AG04450 (cell line): ENCODE measurements around a stretch of chr3.

DNA sequence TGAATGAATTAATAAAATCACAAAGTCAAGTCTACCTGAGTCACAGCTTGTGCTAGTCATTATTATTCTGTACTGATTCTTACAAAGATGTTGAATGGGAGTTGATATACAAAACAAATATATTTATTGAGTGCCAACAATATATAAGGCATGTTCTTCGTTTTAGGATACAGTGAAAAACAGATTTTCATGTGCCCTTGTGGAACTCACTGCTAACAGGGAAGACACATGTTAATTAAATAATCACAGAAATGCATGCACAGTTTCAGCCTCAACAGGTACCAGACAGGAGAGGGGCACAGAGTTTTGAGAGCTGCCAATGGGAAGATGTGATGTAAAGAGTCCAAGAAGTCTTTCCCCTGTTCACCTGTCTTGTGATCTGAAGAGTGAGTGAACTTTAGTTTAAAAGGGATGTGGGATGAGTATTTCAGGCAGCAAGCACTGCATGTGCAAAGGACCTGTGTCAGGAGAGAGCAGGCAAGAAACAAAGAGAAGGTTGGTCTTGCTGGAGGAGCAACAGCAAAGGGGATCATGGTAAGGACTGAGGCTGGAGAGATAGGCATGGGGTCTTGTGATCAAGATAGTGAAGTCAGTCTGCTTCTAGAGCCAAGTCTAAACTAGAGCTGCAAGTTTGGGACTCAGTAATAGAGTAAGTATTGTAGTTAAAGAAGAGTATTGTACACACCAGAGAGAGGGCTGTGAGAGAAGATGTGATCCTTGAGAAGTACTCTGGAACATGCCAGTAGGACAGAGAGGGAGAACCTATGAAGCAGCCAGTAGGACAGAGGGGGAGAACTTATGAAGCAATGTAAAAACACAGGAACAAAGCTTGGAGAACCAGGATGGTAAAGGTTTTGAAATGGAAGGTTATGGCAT lies 158.8 kb downstream of the MITF start:
- CAGE, long polyA plus RNA, result no peak
- RRBS, result no CpG with 5 or more reads among the region's 1 CpG

DNA sequence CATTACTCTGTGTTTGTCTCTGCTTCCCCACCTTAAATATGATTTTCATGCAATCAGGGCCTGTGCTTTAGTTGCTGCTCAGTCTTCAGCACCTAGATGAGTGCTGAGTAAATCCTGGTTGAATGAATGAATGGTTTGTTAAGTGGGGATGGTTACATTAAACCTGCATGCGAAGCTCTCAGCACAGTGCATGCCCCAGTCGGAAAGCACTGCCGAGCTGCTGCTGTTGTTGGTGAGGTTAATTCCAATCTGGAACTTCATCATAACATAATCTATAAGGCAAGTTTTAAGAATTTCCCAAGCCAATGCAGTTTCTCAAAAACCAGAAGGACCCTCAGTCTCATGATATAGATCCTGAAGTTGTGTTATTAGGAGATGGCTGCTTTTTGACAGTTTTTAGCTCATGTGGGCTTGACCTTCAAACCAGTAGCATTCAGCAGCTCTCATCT lies 186.7 kb downstream of the MITF start:
- CAGE, long polyA plus RNA, result no peak
- RRBS, result no CpG with 5 or more reads among the region's 3 CpGs

GRCh38 chr3:70703198-70703889 lies 390.9 kb upstream of the MDFIC2 start:
- CAGE, long polyA plus RNA, result no peak
- RRBS, result no CpG with 5 or more reads among the region's 14 CpGs

DNA sequence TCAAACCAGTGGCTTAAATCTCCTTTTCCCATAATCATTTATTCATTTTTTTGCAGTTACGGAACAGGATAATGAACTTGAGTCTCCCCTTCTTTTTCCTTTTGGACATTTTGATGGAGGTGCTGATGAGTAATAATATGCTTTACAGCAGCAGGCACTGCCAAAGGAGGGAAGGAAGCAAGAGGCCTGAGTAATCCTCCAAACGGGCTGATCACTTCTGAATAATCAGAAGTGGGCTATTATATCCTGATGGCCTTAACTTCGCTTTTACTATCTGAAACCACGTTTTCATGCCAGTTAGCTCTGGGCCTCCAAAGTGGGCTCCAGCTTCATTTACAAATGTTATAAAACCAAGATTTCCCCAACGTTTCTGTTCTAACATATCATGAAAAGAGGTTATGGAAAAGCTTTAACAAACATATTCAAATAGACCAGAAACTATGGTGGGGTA lies 527.1 kb downstream of the FOXP1 start:
- CAGE, long polyA plus RNA, result no peak
- RRBS, result no CpG with 5 or more reads among the region's 5 CpGs

- CAGE, long polyA plus RNA, result no peak
- RRBS, result no CpG with 5 or more reads among the region's 7 CpGs
These were observed 493.2 kb downstream of the FOXP1 start for GRCh38 chr3:71090053-71090997.

DNA sequence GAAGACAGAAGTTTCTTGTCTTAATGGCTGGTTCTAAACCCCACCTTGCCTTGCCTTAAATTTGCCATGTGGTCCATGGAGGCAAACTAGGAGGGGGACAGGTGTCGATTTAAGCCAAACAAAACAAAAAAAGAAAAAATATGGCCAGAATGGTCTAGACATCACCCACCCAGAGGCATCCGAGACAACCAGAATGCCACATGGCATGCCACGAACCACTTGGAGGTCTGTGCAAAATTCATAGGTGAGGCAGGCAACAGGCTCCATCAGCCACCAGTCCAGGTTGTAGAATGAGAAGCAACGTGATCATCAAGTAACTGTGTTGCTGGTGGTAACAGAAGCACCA lies 418.0 kb downstream of the FOXP1 start:
- CAGE, long polyA plus RNA, result no peak
- RRBS, result no CpG with 5 or more reads among the region's 4 CpGs

- CAGE, long polyA plus RNA, result no peak
- RRBS, result no CpG with 5 or more reads among the region's 4 CpGs
These were observed 363.6 kb downstream of the FOXP1 start for GRCh38 chr3:71219815-71220492.

- CAGE, long polyA plus RNA, result no peak
- RRBS, result no CpG with 5 or more reads among the region's 10 CpGs
These were observed 273.1 kb downstream of the FOXP1 start for GRCh38 chr3:71310316-71311016.

DNA sequence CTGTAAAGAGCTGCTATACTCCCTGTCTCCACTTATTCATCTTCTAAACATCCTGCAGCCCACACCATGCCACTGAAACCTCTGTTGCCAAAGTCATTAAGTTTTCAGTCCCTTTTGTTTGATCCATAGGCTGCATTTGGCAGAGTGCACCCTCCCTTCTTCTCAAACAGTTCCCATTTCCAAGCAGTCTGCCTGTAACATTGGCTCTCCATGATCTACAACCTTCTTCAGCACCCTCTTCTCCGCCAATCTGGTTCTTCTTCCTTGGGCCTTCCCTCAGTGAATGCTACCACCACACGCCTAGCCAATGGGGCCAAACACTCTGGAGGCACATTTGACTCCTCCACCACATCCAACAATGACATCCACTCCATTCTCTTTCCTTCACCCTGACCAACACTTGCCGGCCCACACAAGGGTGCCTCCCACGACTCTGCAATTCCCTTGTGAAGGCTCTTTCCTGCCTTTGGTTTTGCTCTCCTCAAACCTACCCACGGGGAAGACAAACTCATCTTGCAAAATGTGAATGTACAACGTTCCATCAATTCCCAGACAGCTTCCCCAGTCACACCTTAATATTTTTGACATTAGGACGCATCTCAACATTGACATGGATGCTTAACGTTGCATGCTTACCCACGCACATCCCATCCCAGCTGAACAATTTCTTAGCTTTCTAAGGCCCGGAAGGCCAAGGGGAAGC lies 263.8 kb downstream of the FOXP1 start:
- CAGE, long polyA plus RNA, result no peak
- RRBS, result no CpG with 5 or more reads among the region's 10 CpGs

DNA sequence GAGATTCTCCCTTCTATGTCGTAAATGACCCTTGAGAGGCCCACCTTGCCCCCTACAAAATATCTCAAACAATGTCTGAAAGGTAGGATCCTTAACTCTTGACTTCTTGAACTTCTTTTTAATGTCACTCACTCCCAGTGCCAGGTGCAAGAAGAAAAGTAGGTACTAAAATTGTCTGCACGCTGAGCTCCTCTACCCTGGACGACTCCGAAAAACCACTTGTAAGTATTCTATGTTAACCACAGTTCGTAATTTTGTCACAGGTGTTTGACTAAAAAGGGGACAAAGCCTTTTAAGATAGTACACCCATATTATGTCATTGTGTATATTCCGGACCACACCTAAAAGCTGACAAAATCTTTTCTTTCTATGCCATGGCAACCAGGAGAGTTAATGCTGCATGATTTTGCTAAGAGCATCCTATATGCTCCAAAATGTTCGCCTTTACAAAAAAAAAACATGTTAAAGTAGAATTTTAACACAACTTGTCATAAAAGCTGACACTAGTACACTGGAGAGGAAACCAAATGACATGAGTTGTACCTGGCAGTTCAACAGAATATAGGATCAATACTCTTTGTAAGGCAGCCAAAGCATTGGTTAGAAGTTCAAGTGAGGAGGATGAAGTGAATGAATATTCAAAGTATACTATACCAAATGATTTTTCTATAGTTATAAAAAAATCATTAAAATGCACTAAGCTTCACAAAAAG lies 210.5 kb downstream of the FOXP1 start:
- CAGE, long polyA plus RNA, result no peak
- RRBS, result no CpG with 5 or more reads among the region's 7 CpGs

- CAGE, long polyA plus RNA, result no peak
- RRBS, result no CpG with 5 or more reads among the region's 4 CpGs
These were observed 188.1 kb downstream of the FOXP1 start for GRCh38 chr3:71395287-71396053.

GRCh38 chr3:71579836-71580459 lies 3.6 kb downstream of the FOXP1 start:
- CAGE, long polyA plus RNA, result no peak
- RRBS, result no CpG with 5 or more reads among the region's 7 CpGs

DNA sequence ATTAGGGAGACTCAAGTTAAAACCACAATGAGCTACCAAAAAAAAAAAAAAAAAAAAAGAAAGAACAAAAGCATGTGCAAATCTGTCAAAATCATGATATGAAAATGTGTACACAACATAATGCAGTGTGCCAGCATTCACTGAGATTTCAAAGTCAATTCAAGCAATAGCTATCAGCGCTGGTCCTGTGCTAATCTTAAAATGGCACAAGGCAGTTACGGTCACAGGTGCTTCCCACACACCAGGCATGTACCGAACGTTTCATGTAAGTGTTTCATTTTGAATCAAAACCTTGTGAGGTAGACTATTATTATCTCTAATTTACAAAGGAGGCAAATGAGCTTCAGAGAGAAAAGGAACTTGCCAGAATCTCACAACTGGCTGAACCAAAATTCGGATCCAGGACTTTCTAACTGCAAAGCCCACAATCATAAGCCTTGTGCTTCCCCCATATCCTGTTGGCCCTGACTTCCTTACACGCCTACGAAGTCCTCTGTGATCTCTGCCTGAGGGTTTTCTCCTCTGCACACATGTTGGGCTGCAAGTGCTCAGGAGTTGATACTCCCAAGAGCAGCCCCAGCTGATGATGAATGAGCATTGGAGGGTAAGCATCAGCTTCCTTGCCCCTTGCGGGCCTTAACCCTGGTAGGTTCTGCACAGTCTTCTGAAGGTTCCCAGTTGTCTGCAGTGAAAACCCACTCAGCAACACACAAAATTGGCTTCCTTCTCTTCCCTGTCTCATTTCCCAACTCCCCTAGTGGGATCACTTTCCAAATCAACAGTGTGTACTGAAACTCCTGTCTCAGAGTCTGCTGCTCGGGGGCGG lies 200.2 kb upstream of the PROK2 start:
- CAGE, long polyA plus RNA, result no peak
- RRBS, result no CpG with 5 or more reads among the region's 10 CpGs

GRCh38 chr3:71987718-71988200 lies 202.8 kb upstream of the PROK2 start:
- CAGE, long polyA plus RNA, result no peak
- RRBS, result no CpG with 5 or more reads among the region's 5 CpGs

DNA sequence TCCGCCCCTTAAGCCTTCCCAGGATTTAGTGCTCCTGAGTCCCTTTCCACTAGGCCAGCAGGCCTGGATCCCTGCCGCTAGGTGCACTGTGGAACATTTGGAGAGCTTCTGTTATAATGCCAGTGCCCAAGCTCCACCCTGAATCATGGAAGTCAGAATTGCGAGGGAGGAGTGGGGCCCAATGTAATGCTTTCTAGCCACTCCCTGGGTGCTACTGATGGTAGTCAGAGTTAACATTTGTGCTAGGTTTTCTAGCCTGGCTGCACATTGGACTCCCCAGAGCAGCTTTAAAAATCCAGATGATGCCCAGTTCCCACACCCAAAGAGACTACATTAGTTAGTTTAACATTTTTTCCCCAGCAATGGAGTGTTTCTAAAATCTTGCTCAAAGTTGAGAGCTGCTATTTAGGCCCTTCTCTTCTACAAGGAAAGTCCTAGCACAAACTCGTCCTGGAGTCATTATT lies 366.6 kb upstream of the PROK2 start:
- CAGE, long polyA plus RNA, result no peak
- RRBS, result no CpG with 5 or more reads among the region's 4 CpGs

- CAGE, long polyA plus RNA, result no peak
- RRBS, result 1% methylated on average over 3 of the region's 18 CpGs
These were observed 367.7 kb upstream of the PROK2 start for GRCh38 chr3:72152503-72153226.

- CAGE, long polyA plus RNA, result no peak
- RRBS, result no CpG with 5 or more reads among the region's 4 CpGs
These were observed 368.7 kb upstream of the PROK2 start for GRCh38 chr3:72153580-72154017.

DNA sequence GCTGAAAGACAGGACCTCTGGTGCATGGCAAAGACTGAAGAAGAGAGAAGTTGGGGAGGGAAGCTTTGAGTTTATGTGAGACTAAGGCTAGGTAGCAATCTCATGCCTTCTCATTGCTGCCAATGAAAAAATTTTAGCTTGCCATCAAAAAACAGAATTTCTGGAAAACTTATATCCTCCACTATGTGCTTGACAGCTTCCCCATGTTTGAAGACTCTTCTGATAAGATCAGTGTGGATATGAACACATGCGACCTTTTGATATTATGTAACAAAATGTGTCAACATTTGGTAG lies 380.8 kb upstream of the PROK2 start:
- CAGE, long polyA plus RNA, result no peak
- RRBS, result no CpG with 5 or more reads among the region's 1 CpG

- CAGE, long polyA plus RNA, result no peak
- RRBS, result no CpG with 5 or more reads among the region's 3 CpGs
These were observed 389.1 kb upstream of the PROK2 start for GRCh38 chr3:72173980-72174455.

DNA sequence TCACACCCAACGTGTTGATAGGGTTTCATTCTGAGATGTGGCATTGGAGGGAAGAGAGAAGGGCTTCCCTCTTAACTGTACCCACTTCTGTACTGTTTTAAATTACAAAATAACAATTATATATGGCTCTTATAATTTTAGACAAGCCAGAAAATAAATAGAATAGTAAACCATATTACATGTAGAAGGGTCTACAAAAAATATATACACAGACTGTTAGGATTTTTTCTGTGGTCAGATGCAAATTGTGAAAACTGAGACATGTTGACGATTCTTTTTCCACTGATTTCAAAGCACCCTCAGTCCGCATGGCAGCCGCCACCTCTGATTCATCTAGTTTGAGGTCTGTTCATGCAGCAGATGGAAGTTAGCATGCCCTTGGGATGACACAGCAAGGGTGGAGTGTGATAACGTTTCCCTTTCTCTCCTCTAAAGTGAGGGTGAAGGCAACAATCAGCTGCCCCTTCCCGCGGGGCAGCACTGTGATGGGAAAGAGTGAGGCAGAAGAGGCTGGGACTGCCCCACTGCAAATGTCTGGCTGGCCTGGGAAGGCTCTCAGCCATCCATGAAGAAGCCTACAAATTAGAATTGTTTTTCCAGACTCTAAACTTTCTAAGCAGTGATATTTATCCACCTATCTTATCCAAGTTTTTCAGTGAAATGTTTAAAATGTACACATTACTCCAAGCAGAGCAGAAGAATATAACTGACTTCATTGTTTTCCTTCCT lies 401.1 kb upstream of the PROK2 start:
- CAGE, long polyA plus RNA, result no peak
- RRBS, result no CpG with 5 or more reads among the region's 7 CpGs